A549 (cell line): ENCODE data around the genes MRPL16, OOSP1 and PGA5.

DNA sequence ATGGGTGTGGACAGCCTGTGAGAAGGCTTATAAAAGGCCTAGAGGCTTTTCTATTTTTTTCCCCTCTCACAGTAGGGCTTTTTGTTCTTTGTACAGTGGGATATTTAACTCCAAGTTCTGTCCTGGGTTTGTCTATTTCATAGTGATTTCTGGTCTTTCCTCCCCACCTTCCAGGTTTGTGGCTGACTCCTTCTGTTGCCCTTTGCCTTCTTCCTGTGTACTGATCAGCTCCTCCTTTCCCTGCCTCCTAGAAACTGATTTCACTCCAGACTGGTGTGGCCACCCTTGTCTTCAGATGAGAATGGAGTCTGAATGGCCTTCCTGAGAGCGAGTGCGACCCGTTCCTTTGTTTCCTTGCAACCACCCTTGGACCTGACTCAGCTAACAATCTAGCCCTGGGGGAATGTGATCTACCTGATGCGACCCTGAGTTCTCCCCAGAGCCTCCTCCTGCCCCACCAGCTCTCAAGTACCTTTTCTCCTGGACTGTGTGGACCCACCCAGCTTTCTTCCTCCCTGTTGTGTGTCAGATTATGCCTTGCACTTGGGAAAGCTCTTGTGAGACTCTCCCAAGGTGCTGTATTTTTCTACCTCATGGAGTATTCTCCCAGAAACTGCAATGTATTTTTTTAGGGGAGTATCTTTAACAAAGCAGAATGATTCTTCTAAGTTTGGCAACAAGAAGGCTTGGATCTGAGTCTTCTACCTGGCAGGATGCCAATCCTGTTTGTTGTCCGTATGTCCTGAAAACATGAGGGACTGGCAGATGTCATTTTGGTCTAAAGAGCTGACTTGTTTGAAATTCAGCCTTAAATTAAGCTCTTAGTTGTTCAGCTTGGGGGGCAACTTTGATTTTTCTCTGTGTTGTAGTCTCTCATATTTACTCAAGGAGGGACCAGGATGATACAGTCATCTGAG is 9.7 kb downstream of the MRPL16 start:
- PRO-cap, result no peak
CAGE:
- cytosol, long polyA plus RNA, result no peak
- long polyA plus RNA, result no peak
- nucleus, long polyA plus RNA, result no peak

- PRO-cap, result bidirectional peak, plus-strand start at chr11:59810852, minus-strand start at chr11:59810770
CAGE:
- cytosol, long polyA plus RNA, result start-site peak on the minus strand at chr11:59810758-59810777, 202 and 117 reads in 2 replicates
- long polyA plus RNA, result start-site peak on the minus strand at chr11:59810756-59810763, 144 and 106 reads in 2 replicates
- nucleus, long polyA plus RNA, result start-site peak on the minus strand at chr11:59810739-59810781, 333 and 135 reads in 2 replicates
Observed at GRCh38 chr11:59810031-59811083, at the start of gene MRPL16. Gene MRPL16, minus strand, starts transcription at chr11:59810778.

GRCh38 chr11:59937989-59938659 is at the start of gene OOSP1:
Gene OOSP1, plus strand, starts transcription at chr11:59938432.
- PRO-cap, result no peak
CAGE:
- cytosol, long polyA plus RNA, result no peak
- long polyA plus RNA, result no peak
- nucleus, long polyA plus RNA, result no peak

- PRO-cap, result no peak
CAGE:
- cytosol, long polyA plus RNA, result no peak
- long polyA plus RNA, result no peak
- nucleus, long polyA plus RNA, result no peak
Observed at GRCh38 chr11:60241675-60242284, 1.2 kb downstream of the MS4A4E start.

DNA sequence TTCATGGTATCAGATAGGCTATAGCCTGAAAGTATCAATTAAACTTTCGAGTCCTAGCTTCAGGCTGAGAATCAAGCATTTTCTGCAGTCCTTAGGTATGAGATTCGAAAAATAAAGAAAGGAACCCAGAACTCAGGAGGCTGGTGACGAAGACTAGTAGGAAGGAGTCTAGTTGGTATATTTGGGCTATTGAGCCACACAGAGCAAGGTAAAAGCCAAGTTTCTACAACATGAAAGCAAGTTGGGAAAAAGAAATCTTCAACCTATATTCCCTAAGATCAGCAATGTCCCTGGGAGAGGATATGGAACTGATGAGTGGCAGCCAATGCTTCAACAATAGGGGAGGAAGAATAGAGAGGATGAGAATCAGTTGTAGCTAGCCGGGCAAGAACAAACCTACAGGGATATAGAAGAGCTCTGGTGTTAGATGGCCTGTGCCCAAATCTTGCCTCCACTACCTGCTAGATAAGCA is 2.2 kb downstream of the MS4A7 start:
- PRO-cap, result no peak
CAGE:
- cytosol, long polyA plus RNA, result no peak
- long polyA plus RNA, result no peak
- nucleus, long polyA plus RNA, result no peak

DNA sequence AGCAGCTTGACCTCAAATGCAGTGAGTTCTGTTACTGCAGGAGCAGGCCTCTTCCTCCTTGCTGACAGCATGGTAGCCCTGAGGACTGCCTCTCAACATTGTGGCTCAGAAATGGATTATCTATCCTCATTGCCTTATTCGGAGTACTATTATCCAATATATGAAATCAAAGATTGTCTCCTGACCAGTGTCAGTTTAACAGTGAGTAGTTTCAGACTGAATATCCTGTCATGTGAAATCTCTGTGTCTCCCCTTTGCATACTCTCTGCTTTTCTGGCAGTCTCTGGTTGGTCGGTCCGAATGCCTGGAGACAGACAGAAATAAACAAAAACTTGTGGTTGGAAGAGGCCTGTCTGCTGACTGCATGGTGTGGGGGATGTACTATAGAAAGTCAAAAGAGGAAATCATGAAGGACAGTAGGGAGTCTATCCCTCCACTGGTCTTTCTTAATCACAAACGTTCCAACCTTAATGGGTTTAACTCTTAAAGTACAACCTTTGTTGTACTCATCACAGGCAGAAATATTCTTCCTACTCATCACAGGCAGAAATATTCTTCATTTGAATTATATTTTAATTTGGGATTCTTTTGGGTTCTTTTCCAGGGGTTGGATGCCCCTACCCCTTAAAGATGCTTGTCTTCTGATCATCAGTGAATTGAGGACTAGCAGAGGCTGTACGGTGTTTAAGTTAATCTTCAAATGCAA is 6.7 kb upstream of the MS4A14 start:
- PRO-cap, result no peak
CAGE:
- cytosol, long polyA plus RNA, result no peak
- long polyA plus RNA, result no peak
- nucleus, long polyA plus RNA, result no peak

DNA sequence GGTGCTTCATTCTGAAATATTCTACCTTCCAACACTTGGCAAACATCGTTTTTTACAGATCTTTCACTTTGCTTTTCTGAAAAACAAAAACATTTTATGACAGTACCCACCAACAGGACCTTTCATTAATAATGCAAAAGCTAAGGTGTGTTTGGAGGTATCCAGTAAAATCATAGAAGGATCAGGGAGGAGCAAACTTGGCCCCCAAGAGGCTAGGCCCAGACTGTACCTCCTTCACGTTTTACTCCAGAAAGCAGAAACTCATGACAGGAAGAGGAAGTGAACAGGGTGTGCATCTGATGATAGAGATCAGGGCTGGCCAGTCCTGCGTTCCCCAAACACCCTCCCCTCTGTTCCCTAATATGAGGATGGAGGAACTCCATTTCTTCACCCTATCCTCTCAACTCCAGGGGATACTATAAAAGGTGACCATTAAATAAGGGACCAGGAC is 10.3 kb upstream of the MS4A12 start:
- PRO-cap, result no peak
CAGE:
- cytosol, long polyA plus RNA, result no peak
- long polyA plus RNA, result no peak
- nucleus, long polyA plus RNA, result no peak

- PRO-cap, result no peak
CAGE:
- cytosol, long polyA plus RNA, result no peak
- long polyA plus RNA, result no peak
- nucleus, long polyA plus RNA, result no peak
Observed at GRCh38 chr11:60594306-60594526, 79.0 kb downstream of the MS4A13 start.

- PRO-cap, result no peak
CAGE:
- cytosol, long polyA plus RNA, result no peak
- long polyA plus RNA, result no peak
- nucleus, long polyA plus RNA, result no peak
Observed at GRCh38 chr11:60786477-60787107, 1.5 kb downstream of the MS4A10 start.

DNA sequence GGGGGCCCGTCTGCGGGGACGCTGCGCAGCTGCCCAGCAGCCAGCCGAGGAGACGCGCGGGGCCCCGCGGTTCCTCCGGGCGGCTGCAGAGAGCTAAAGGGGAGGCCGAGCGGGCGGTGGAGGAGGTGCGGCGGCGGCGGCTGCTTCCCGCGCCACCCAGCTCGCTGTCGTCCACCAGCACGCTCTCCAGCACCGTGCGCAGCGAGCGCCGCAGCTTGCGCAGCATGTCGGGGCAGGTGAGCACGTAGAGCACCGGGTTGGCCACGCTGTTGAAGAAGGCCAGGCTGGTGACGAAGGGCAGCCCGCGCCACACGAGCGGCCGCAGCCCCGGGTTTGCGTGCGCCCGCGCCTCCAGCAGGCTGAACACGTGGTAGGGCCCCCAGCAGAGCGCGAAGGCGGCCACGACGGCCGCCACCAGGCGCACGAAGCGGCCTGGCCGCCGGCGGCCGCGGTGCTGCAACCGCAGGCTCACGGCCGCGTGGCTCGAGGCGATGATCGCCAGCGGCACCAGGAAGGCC is 3.1 kb downstream of the PTGDR2 start:
- PRO-cap, result no peak
CAGE:
- cytosol, long polyA plus RNA, result no peak
- long polyA plus RNA, result no peak
- nucleus, long polyA plus RNA, result no peak

DNA sequence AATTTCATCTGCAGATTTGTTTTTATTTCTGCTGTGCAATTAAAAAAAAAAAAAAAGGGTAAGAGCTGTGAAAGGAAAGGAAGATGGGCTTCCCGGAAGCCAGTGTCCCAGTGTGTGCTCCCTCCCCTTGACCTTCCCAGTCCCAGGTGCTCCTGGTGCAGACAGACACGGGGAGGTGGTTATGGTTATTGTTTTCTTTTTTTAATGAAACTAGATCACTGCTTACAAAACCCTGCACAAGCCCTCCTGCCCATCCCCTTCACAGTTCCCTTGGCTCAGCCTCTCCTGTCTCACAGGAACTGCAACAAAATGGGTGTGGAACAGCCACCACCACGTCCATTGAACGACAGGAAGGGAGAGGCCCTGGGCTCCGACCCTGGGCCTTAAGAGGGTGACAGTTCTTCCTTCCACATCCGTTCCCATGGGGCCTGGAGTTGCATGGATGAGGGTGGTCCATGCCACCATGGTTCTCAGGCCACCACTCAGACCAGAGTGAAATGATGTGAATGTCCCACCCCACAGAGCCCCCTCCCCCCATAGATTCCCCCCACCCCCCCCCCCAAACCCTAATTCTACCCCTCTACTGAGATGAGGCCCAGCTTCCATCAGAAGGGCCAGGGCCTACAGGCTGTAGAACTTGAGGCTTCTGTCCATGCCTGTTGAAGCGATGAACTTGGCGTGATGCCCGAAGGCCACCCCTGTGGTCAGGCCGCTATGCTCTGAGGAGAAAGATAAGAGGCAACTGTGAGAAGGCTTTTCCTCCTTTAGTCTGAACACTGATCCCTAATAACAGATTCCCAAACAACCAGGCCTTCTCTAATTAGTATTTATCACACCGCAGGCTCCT is 15.6 kb downstream of the PRPF19 start:
- PRO-cap, result no peak
CAGE:
- cytosol, long polyA plus RNA, result no peak
- long polyA plus RNA, result no peak
- nucleus, long polyA plus RNA, result no peak

GRCh38 chr11:60912373-60913024 is 1.5 kb upstream of the TMEM109 start:
- PRO-cap, result no peak
CAGE:
- cytosol, long polyA plus RNA, result no peak
- long polyA plus RNA, result no peak
- nucleus, long polyA plus RNA, result no peak

DNA sequence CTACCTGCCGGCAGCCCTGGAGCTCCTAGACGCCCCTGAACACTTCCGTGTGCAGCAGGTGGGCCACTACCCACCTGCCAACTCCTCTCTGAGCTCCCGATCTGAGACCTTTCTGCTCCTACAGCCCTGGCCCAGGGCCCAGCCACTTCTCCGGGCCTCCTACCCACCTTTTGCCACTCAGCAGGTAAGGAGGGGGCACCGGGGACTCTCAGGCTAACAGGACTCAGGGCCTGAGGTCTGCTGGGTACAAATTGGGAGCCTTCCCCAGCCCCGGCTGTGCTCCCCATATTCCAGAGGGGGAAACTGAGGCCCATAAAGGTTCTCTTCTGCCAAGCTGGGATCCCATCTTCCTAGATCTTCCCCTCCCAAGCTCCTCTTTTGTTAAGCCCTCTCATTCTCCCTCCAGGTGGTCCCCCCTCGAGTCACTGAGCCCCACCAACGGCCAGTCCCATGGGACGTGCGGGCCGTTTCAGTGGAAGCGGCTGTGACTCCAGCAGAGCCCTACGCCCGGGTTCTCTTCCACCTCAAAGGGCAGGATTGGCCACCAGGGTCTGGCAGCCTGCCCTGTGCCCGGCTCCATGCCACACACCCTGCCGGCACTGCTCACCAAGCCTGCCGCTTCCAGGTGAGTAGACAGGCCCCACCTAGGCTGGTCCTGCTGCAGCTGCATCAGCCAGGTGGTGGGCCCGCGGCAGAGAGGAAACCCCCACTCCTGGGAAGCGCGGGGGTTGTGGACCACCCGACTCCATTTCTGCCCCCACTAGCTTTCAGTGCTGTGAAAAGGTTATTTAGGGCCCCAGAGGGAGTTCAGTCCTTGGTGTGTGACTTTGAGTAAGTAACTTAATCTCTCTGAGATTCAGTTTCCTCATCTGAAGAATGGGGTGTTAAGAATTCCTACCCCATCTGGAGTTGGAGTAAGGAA is 3.2 kb downstream of the TMEM132A start:
- PRO-cap, result no peak
CAGE:
- cytosol, long polyA plus RNA, result no peak
- long polyA plus RNA, result no peak
- nucleus, long polyA plus RNA, result no peak

DNA sequence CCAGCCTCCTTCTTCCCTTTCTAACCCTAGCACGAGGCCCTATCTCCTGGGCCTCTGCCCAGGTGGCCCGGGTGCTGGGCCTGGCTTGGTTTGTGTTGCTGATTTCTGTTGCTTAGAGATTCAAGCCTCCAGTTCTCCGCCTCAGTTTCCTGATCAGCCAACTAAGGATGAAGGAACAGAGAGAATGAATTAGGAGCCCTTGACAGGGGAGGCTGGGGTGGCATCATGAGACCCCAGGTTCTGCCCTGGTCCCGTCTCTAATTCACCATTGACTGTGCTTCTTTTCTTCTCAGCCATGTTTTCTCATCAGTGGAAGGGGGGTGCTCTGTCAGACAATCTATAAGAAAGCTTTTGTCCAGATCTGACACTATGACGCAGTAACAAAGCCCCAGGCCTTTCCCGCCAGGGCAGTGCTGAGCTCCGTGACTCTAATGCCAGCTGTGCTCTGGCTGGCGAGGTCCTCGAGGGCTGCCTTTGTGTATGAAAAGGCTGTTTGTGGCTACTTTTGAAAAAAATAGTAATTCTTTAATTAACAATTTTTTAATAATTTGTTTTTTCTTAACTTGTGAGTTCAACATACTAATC is 3.2 kb downstream of the CD6 start:
- PRO-cap, result no peak
CAGE:
- cytosol, long polyA plus RNA, result no peak
- long polyA plus RNA, result no peak
- nucleus, long polyA plus RNA, result no peak

DNA sequence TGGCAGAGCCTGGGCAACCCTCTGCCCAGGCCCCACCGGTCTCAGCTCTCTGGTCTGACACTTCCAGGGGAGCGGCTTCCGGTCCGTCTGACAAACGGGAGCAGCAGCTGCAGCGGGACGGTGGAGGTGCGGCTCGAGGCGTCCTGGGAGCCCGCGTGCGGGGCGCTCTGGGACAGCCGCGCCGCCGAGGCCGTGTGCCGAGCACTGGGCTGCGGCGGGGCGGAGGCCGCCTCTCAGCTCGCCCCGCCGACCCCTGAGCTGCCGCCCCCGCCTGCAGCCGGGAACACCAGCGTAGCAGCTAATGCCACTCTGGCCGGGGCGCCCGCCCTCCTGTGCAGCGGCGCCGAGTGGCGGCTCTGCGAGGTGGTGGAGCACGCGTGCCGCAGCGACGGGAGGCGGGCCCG is 36.0 kb downstream of the CD6 start:
- PRO-cap, result no peak
CAGE:
- cytosol, long polyA plus RNA, result no peak
- long polyA plus RNA, result no peak
- nucleus, long polyA plus RNA, result no peak

- PRO-cap, result no peak
CAGE:
- cytosol, long polyA plus RNA, result no peak
- long polyA plus RNA, result no peak
- nucleus, long polyA plus RNA, result no peak
Observed at GRCh38 chr11:61075754-61076243, 26.5 kb upstream of the CD5 start.

- PRO-cap, result no peak
CAGE:
- cytosol, long polyA plus RNA, result no peak
- long polyA plus RNA, result no peak
- nucleus, long polyA plus RNA, result no peak
Observed at GRCh38 chr11:61080105-61080402, 22.2 kb upstream of the CD5 start.

DNA sequence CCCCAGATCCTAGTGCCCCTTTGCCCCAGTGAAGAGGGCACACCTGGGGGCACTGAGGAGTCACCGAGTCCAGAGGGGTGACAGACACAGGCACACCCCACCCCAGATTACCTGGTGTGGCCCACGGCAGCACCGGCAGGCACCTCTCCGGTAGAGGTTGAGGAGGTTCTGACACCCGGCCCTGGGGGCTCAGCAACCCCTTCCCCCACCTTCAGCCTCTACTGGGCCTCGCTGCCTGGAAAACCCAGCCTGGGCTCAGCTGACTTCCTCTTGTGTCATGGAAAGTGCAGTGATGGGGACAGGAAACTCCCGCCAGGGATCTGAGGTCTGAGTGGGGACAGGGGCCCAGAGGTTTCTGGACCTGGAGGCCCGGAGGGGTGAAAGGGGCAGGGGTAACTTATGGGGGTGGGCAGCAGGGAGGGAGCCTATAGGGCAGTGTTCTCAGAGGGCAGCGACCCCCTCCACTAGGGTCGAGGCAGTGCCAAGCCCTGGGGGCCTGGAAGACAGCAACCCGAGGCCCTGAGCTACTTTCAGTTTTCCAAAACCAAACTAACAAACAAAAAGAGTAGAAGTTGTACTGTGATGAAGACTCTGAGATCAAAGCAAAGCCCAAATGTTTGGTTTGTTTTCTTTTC is 10.0 kb upstream of the CD5 start:
- PRO-cap, result no peak
CAGE:
- cytosol, long polyA plus RNA, result no peak
- long polyA plus RNA, result no peak
- nucleus, long polyA plus RNA, result no peak

DNA sequence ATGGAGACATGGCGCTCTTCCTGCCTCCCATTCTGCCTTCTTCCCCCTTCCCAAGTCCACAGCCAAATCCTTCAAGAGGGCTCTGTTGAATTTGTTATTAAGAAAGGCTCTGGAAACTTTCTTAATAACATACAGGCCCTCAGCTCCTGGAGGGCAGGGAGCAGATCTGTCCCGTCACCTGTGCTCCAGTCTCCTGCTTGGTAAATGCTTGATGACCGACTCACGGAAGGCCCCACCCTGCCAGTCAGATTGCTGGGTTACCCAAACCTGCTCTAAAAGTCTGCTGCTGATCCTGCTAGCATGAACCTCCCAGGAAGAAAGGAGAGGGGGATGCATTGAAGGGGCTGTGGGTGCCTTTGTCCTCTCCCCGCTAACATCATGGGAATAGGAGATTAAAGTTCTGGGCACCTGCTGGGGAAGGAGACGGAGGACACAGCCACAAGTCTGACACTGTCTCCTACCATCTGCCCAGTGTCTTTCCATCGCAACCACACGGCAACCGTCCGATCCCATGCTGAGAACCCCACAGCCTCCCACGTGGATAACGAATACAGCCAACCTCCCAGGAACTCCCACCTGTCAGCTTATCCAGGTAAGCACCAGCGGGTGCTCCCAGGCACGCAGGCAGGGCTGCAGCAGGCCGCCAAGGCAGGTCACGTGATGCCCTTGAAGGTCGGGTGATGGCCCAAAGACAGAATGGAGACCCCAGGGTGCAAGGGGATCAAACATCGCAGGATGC is 22.4 kb downstream of the CD5 start:
- PRO-cap, result no peak
CAGE:
- cytosol, long polyA plus RNA, result no peak
- long polyA plus RNA, result no peak
- nucleus, long polyA plus RNA, result no peak

- PRO-cap, result no peak
CAGE:
- cytosol, long polyA plus RNA, result no peak
- long polyA plus RNA, result no peak
- nucleus, long polyA plus RNA, result no peak
Observed at GRCh38 chr11:61240771-61241230, at the start of gene PGA5. Gene PGA5, plus strand, starts transcription at chr11:61241175.